CD14-positive monocyte (primary cell): ENCODE measurements around the genes DERA, LMO3, CAPZA3 and SLCO1C1.

DNA sequence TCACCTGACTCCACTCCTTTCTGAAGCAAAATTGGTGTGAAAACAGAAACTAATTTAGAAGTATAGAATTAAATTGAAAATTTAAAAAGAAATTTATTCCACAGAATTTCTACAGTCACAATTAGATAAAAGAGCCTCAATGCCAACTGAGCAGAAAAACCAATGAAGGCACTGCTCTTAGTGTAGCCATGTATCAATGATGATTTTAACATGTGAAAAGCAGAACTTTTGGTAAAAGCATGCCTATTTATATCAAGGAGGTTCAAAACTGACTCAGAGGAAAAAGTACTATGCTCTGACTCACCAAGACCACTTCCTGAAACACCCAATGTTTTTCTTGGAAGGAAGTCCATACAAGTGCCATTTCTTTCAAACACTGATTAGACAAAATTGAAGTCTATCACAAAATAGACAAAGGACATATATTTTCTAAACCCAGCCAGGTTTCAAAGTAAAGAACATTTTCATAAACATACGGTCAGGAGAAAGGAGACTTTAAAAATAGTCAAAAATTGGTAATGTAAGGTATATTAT lies 88.7 kb downstream of the EPS8 start:
- CAGE, long polyA plus RNA = no peak

DNA sequence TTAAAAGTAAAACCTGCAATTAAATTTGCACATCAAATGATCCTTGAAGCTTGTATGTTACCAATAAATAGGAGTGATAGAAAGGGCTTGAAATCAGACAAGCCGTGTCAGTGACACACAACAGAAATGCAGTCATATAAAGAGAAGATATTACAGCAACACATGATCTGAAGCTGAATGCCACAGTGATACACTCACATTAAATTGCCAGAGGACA lies 69.9 kb downstream of the EPS8 start:
- CAGE, long polyA plus RNA = no peak

GRCh38 chr12:15763766-15764418 lies 25.3 kb downstream of the EPS8 start:
- CAGE, long polyA plus RNA = no peak

GRCh38 chr12:15910866-15912029 lies at the start of gene DERA:
Gene DERA (plus strand): TSS chr12:15911332.
- CAGE, long polyA plus RNA = start-site peak on the plus strand at chr12:15911337-15911372, 581 and 543 reads in 2 replicates

DNA sequence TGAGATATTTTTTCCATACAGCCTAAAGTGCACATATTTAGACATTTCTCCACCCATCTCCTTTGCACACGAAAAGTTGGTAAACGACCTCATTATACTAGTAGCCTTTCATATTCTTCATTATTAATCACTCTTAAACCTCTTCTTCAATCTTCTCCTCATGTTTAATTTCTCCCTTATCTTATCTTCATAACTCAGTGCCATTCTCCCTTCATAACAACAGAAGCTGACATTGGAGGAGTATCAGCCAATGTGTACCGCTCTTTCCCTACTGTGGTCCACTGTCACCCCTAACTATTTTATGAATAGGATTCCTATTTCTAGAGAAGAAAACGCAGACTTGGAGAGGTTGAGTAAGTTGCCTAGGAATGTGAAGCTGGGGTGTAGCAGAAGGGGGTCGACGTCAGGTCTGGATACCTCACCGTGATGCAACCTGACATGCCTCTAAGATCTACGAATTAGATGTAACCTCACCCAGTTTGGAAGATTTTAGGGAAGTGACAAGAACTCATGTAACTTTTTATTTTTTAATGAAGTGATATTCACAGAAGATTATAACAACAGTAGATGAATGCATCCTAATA lies 17.2 kb downstream of the LMO3 start:
- CAGE, long polyA plus RNA = no peak

- CAGE, long polyA plus RNA = no peak
Observed at GRCh38 chr12:16600355-16601141, 5.4 kb downstream of the LMO3 start.

DNA sequence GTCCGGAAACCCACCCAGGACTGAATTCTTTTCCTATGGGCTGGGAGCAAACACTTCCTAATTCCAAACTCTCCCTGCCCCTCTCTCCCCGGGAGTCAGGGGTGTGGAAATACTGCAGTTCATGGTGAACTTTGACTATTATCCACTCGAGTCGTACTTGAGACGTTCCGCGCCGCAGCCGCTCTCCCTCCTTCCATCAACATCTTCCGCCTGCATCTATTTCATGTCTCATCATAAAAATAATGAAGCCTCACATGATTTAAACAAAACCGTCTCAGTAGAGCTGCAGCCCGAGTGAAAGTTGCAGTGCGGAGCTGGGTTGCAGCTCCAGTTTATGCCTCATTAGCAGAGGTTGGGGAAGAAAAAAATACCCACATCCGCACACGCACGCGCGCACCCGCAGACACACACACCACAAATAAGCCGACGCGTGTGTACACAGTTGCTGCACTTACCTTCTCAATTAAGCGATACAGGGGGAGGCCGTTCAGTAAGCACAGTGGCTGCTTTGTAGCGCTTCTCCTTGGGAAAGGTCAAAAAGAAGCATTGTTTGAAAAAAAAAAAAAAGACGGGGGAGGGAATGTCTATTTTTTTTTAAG lies at the start of gene LMO3:
Gene LMO3 (minus strand): TSS at position 552 of the 599 bp plus-strand sequence.
- CAGE, long polyA plus RNA = no peak

DNA sequence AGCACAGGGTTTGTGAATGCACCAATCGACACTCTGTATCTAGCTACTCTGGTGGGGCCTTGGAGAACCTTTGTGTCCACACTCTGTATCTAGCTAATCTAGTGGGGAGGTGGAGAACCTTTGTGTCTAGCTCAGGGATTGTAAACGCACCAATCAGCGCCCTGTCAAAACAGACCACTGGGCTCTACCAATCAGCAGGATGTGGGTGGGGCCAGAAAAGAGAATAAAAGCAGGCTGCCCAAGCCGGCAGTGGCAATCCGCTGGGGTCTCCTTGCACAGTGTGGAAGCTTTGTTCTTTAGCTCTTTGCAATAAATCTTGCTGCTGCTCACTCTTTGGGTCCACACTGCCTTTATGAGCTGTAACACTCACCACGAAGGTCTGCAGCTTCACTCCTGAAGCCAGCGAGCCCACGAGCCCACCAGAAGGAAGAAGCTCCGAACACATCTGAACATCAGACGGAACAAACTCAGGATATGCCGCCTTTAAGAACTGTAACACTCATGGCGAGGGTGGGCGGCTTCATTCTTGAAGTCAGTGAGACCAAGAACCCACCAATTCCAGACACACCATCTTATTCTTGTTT lies 402.3 kb upstream of the LMO3 start:
- CAGE, long polyA plus RNA = no peak

GRCh38 chr12:17057116-17057659 lies 451.2 kb upstream of the LMO3 start:
- CAGE, long polyA plus RNA = no peak

GRCh38 chr12:18737853-18738418 lies at the start of gene CAPZA3:
Gene CAPZA3 (plus strand): TSS chr12:18738119.
- CAGE, long polyA plus RNA = no peak

GRCh38 chr12:19066219-19066831 lies 63.2 kb upstream of the PLEKHA5 start:
- CAGE, long polyA plus RNA = no peak

GRCh38 chr12:19306148-19306706 lies 133.1 kb upstream of the AEBP2 start:
- CAGE, long polyA plus RNA = no peak

GRCh38 chr12:19552460-19552738 lies 113.1 kb downstream of the AEBP2 start:
- CAGE, long polyA plus RNA = no peak

- CAGE, long polyA plus RNA = no peak
Observed at GRCh38 chr12:19689750-19690330, 250.5 kb downstream of the AEBP2 start.

DNA sequence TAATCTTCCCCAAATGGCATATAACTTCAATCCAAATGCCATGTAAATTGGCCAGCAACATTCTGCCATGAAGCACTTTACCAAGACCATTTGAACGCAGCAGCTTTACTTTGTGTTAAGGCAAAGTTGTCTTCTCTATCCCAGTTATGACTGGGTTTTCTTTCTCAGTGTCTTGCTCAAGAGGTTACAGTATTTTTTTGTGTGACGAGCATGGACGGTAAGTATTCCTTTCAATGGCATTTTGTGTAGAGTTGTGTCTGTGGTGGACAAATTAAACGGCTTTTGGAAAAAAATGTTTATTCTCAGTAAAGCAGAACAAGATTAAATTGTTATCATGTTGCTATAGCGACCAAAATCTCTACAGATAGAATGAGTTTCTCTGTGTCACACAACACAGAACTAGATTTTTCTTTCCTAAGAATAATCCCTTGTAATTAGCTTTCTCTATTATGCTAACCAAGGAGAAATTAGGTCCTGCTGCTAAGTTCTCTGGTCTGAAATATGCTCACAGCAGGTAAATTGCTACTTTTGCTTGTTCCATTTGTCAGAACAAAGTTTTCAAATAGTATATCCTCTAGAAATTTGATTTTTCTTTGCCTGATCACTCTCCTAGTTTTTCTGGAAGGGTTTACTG lies 417.1 kb downstream of the AEBP2 start:
- CAGE, long polyA plus RNA = no peak

DNA sequence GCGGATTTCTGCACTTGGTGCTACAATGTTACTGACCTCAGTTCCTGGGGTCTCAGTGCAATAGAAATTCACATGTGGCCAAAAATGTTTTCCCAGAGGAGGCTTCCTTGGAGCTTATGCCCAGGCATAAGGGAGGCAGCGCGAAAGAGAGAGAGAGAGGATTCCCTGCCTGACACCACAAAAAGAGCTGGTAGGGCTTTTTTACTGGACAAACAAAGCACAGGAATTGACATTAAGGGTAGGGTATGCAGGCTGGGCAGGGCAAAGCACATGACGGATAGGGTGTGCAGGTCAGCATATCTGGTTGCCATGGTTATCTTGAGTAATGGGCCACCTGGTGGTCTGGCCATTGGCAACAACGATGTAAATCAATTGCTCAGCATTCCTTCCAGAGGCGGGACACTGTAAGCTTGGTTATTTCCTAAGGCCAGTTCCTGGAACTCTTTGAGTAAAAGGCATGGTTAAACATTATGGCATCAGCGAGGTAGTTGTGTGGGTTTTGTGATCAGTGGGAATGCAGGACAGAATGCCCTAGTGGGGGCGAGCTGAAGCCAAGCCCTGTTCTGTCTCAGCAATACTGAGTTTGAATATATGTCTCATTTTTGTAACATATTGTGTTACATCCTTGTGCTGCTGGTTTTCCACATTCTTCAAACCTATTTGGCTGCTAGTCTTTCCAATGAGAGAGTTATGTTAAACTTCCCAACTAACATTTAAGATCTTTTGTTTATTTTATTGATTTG lies 396.9 kb upstream of the PDE3A start:
- CAGE, long polyA plus RNA = no peak

GRCh38 chr12:20040747-20041312 lies 327.5 kb upstream of the PDE3A start:
- CAGE, long polyA plus RNA = no peak

DNA sequence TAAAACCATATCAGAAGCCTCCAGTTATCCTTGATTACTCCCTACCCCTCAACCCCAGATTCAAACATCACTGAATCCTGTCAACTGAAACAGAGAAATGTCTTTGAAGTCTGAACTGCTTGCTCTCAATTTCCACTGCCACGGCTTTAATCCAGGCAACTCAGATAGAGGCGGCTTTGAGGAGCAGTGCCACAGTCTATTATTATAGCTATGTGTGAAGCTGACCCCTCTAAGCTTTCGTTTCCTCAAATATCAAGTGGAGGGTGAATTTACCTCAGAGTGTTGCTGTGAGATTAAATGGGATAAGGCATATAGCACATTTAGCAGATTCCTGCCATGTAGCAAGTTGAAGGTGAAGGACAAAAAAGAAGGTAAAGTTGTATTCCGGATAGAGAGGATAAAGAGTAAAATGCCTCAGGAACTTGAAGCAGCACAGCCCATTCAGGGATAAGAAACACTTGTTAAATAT lies 48.9 kb upstream of the PDE3A start:
- CAGE, long polyA plus RNA = no peak

DNA sequence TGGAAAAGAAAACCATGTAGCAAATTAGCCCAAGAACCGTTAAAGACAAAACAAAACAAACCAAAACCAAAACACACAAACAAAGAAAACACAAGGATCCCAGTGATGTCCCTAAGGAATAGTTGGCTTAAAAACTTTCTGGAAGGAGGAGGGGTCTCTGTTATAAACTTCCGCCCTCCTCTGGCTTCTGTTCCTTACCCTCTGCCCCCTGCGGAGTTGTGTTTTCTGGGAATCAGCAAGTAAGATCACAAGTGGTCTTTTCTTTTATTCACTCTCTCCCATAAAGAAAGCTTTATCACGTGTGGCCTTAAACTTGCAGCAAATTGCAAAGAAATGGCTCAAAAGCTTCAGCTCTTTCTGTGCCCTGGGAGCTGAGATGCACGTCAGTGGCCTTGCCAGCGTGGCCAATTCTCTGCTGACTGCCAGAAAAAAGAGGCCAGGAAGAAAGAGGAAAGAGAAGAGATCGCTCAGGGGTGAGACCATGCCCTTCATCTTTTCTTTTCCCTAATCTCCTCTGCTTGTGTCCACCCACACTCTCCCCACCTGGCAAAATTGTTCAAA lies at the start of gene SLCO1C1:
Gene SLCO1C1 (plus strand): TSS at position 193 of the 561 bp plus-strand sequence.
- CAGE, long polyA plus RNA = no peak

GRCh38 chr12:21354045-21354326 lies 18.7 kb upstream of the IAPP start:
- CAGE, long polyA plus RNA = no peak